Metastatic Breast Carcinoma in the Ovary (tissue), 3 donors: ENCODE measurements around the genes ARMC5, TGFB1I1 and AHSP.

GRCh38 chr16:30901620-30902872 is 5.6 kb downstream of the CTF1 start:
- PRO-cap, 3 experiments: peak in 3 of 3 experiments; most common plus-strand start chr16:30902316 (in 2); most common minus-strand start chr16:30902565 (in 3)

- PRO-cap, 3 experiments: peak in 2 of 3 experiments; most common plus-strand start chr16:30997403 (in 2); most common minus-strand start chr16:30997282 (in 2)
Observed at GRCh38 chr16:30996856-30998010, 12.2 kb downstream of the HSD3B7 start.

- PRO-cap, 3 experiments: no peak in any of the 3 experiments
Observed at GRCh38 chr16:30998953-31000008, 11.2 kb downstream of the STX1B start.

DNA sequence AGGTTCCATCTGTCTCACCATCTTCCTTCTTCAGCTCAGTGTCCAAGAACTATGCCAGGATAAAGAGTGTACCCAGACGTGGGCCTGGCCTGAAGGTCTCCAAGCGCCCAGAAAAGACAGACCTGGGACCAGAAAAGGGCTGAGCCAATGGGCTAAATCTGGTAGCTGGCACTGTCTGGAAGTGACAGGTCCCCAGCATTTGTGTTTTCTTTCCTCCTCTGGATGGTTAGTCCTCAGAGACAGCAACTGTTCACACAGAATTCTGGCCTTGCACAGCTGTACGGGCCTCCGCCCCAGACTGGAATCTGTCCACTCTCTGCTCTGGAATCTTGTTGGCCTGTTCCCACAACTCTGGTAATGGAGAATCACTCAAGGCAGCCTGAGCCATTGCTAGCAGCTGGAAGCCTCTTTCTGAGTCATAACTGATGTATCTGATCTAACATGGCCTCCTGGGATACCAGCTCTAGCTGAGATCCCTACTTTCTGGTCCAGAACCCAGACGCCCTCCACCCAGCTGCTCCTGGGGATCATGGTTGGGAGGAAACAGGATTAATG is 9.2 kb downstream of the ZNF668 start:
- PRO-cap, 3 experiments: no peak in any of the 3 experiments

DNA sequence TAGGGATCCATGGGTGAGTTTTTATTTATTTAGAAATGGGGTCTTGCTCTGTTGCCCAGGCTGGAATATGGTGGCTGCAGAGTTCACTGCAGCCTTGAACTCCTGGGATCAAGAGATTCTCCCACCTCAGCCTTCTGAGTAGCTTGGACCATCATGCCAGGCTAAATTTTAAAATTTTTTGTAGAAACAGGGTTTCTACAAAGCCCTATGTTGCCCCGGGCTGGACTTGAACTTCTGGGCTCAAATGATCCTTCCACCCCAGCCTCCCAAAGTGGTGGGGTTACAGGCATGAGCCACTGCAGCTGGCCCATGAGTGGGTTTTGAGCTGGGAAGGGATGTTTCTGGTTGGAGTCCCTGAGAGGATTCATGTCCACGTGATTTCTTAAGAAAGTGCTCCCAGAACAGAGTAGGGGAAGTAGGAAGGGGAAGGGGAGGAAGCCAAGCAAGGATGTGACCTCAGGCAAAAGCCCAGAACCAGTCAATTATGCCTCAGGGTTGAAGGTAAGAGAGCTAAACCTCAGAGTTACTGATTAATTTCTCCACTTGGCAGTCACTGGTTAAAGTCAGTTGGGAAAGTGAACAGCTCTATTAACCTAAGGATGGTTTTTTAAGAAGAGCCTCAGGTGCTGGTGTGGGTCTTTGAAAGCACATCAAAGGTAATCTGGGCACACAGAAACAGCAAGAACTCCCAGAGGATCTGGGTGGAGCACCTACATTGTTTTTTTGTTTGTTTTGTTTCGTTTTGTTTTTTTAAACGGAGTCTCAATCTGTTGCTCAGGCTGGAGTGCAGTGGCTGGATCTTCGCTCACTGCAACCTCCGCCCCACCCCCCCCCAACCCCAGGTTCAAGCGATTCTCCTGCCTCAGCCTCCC is 3.8 kb upstream of the KAT8 start:
- PRO-cap, 3 experiments: no peak in any of the 3 experiments

DNA sequence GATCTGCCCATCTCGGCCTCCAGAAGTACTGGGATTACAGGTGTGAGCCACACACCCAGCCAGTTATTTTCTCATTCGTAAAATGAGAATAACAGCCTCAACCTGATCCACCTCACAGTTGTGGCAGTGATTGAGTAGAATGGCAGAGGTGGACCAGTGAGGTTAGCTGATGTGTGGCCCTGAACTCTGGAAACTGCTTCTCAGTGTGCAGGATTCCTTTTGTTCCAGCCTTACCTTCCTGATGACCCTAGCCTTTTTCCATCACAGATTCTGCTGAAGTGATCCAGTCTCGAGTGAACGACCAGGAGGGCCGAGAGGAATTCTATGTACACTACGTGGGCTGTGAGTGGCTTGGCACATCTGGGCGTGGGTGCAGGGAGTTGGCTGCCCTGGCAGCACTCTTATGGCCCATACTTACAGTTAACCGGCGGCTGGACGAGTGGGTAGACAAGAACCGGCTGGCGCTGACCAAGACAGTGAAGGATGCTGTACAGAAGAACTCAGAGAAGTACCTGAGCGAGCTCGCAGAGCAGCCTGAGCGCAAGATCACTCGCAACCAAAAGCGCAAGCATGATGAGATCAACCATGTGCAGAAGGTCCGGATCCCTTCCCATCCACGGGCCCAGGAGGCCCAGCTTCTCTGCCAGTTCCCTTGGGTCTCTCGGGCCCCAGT is 2.6 kb downstream of the KAT8 start:
- PRO-cap, 3 experiments: no peak in any of the 3 experiments

- PRO-cap, 3 experiments: peak in 3 of 3 experiments; most common plus-strand start chr16:31128813 (in 1); most common minus-strand start chr16:31129034 (in 3)
Observed at GRCh38 chr16:31128459-31129711, 6.6 kb downstream of the PRSS8 start.

DNA sequence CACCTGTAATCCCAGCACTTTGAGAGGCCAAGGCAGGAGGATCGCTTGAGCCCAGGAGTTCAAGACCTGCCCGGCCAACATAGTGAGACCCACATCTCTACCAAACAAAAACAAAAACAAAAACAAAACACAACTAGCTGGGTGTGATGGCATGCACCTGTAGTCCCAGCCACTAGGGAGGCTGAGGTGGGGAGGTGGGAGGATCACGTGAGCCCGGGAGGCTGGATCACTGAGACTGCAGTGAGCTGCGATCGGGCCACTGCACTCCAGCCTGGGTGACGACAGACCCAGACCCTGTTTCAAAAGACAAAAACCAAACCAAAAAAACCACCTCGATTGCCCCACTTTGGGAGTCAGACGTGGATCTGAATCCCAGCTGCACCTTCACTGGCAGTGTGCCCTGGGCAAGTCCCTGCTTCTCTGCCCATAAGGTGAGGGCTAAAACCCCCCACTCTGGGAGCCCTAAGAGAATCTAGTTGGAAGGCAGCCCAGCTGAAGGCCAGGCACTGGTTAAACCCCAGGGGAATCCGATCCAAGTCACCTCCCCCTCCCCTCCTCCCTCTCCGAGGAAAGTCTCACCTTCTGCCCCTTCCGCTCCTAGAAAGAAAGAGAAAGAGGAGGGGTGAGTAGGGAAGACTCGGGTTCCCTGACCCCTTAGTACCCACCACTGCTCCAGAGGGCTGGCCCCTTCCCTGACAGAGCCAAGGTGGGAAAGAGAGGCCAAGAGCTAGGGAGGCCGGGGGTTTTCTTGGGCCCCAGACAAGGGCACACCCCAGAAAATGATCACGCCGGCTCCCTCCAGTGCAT is 749 bp downstream of the PRSS8 start:
- PRO-cap, 3 experiments: peak in 3 of 3 experiments; most common plus-strand start position 264 of the sequence (in 3); most common minus-strand start position 239 of the sequence (in 1)

DNA sequence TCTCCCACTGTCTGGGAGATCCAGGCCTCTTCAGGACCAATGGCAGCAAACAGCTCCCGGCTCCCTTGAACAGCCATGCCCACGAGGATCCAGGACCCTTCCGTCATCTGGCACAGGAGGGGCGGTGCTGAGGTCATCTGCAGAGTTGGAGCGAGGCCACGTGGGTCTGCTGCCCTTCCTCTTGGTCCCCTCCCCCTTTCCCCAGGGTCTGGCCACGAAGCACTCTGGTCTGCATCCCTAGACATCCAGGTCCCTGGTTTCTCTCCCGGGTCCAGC is 3.7 kb upstream of the PRSS8 start:
- PRO-cap, 3 experiments: no peak in any of the 3 experiments

- PRO-cap, 3 experiments: no peak in any of the 3 experiments
Observed at GRCh38 chr16:31195937-31196718, 6.4 kb downstream of the PYCARD start.

- PRO-cap, 3 experiments: peak in 1 of 3 experiments; most common plus-strand start chr16:31216075 (in 1); most common minus-strand start chr16:31215886 (in 1)
Observed at GRCh38 chr16:31215716-31216358, 1.1 kb downstream of the PYDC1 start.

DNA sequence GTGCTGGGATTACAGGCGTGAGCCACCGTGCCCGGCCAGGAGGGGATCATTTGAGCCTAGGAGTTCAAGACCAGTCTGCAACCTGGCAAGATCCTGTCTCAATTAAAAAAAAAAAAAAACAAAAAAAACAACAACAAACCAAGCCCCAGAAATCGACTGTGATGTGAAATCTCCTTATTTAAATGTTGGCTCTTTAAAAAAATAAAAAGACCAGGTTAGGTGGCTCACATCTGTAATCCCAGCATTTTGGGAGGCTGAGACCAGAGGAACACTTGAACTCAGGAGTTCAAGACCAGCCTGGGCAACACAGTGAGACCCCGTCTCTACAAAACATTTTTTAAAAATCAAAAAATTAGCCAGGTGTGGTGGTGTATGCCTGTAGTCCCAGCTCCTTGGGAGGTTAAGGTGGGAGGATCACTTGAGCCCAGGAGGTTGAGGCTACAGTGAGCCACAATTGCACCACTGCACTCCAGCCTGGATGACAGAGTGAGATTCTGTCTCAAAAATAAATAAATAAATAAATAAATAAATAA is 4.9 kb upstream of the ARMC5 start:
- PRO-cap, 3 experiments: no peak in any of the 3 experiments

GRCh38 chr16:31458509-31459563 is at the start of gene ARMC5:
ARMC5 (plus strand) TSS chr16:31459501.
- PRO-cap, 3 experiments: peak in 3 of 3 experiments; most common plus-strand start chr16:31459510 (in 2); most common minus-strand start chr16:31458540 (in 1)

- PRO-cap, 3 experiments: peak in 2 of 3 experiments; most common plus-strand start chr16:31471837 (in 1); most common minus-strand start chr16:31471909 (in 1)
Observed at GRCh38 chr16:31471691-31472637, at the start of gene TGFB1I1. TGFB1I1 (plus strand) TSS chr16:31472152.

- PRO-cap, 3 experiments: no peak in any of the 3 experiments
Observed at GRCh38 chr16:31491878-31492426, 9.0 kb downstream of the SLC5A2 start.

DNA sequence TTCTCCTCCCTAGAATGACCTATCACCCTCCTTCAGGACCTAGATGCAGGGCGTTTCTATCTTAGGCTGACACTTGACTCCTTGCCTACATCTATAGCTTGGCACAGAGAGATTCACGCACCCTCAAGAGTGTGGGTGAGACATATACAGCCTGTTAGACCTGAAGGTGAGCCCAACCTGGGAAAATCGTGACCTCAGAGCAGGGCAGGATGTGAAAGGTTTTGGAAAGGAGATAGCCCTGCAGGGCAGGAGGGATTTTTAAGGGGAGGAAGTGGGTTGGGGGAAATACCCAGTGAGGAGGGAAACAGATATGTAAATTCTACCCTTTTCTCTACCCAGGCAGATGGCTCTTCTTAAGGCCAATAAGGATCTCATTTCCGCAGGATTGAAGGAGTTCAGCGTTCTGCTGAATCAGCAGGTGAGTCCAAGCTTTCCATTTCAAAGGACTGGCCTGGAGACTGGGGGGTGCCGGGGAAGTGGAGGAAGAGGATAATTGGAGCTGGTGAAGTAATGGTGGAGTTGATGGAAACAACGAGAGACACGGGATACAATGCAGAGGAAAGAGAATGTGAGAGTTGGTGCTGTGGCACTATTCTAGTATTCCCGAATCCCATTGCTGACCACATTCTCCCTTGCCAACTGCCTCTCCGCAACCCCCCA is at the start of gene AHSP:
Gene AHSP, plus strand, starts transcription at position 104 of the 660 bp plus-strand sequence.
- PRO-cap, 3 experiments: no peak in any of the 3 experiments

DNA sequence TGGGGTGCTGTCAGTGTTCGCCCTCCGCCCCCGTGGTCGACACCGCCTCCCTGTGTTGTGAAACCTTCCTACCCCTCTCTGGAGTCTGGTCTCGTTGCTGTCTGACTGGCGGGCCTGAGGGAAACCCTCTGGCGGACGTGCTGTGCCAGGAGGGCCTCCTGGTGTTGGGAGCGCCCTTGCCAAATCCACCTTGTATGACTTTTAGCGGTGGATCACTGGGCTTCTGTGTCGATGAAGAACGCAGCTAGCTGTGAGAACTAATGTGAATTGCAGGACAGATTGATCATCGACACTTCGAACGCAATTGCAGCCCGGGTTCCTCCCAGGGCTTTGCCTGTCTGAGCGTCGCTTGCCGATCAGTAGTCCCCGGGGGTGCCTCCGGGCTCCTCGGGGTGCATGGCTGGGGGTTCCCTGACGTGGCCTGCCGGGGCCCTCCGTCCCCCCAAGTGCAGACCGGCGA is 703.4 kb downstream of the TP53TG3F start:
- PRO-cap, 3 experiments: no peak in any of the 3 experiments

DNA sequence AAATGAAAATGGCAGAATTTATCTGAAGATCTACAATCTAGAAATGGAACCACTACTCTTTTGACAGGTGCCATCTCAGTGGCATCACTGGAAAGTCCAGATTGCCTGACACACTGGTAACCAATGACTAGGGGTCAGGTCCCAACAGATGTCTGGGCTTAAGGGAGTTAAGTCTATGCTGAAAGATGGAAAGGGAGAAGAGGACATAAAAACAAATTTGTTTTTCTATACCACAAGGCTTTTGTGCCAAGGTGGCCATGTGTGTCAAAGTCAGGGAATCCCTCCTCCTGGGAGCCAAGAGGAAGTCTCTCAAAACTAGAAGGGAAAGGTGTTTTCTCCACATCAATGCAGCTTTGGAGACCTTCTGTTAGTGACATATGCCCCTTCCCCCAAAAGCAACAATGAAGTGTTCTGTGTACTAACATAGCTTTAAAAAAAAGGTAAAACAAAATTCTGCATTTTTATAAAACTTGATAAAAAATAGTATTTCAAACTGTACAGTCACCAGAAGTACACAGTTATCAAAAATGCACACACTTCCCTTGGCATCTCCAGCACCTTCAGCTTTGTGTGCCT is 2343.0 kb downstream of the TP53TG3F start:
- PRO-cap, 3 experiments: no peak in any of the 3 experiments

DNA sequence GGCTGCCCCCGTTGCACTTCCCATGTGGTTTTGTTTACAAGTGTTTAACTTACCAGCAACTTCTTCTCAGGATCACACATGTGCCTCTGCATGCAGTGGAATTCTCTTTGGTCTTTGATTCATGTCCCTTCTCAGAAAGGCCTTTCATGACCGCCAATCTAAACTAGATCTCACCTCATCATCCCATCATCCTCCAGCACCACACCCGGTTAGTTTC is 16.6 kb upstream of the SHCBP1 start:
- PRO-cap, 3 experiments: no peak in any of the 3 experiments

- PRO-cap, 3 experiments: no peak in any of the 3 experiments
Observed at GRCh38 chr16:46884985-46885687, 974 bp downstream of the GPT2 start.